Heart (tissue), 3 donors: ENCODE measurements around the genes PAGR1, SEZ6L2, INO80E and DCTPP1.

- RAMPAGE, long total RNA, 2 experiments, result no peak in any of the 2 experiments
These were observed 1.1 kb upstream of the C16orf54 start for GRCh38 chr16:29746886-29747379.

DNA sequence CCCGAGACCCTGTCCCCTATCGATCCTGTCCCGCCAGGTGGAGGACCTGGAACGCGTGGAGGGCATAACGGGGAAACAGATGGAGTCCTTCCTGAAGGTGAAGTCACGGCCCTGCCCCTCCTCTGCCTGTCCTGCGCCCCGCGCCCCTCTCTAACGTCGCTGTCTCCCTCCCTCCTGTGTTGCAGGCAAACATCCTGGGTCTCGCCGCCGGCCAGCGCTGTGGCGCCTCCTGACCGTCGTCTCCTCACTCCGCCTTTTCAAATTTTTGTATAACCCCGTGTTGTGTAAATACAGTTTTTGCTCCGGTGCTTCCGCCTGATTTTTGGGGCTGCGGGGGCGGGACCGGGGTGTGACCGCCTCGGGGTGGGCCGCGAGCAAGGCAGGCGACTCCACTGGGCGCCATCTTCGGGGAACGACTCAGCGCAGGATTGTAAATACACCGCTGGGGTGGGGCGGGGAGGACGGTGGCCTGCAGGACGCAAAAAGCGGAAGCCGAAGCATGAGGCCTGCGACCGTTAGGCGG lies 1.2 kb upstream of the MAZ start:
- RAMPAGE, long total RNA, 2 experiments, result start-site peak on the minus strand in 1 of 2 experiments, centred at position 416 of the sequence, 24 reads per replicate

GRCh38 chr16:29815797-29816221 lies at the start of gene PAGR1:
Gene PAGR1, plus strand, starts transcription at chr16:29816152.
- RAMPAGE, long total RNA, 2 experiments, result start-site peak on the plus strand in 2 of 2 experiments, at chr16:29816123-29816187 at its widest, 19 to 74 reads per replicate

DNA sequence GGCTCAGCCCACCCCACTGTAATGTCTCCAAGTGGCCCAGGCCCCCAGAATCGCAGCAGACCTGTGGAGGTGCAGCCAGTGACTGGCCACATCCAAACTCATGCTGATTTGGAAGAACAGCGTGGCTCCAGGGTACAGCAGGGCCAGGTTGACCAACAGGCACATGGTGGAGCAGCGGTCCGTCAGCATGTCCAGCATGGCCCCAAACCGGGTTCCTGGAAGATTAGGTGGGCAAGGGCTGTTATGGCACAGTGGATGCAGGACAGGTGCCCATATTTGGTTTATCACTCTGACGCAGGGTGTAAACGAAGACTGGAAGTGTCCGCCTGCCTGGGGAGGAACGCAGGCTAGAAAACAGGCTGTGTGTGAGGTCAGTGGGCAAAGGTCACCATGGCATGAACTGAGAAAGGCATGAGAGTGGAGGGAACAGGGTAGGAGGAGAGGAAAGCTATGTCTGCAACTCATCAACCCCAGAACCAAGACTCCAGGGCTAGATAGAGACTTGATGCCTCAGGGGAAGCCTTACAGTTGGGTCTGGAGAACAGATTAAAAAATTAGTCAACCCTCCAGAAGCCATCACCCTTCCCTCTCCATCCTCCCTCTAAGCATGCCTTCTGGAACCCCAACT lies 1.9 kb downstream of the CDIPT start:
- RAMPAGE, long total RNA, 2 experiments, result no peak in any of the 2 experiments

DNA sequence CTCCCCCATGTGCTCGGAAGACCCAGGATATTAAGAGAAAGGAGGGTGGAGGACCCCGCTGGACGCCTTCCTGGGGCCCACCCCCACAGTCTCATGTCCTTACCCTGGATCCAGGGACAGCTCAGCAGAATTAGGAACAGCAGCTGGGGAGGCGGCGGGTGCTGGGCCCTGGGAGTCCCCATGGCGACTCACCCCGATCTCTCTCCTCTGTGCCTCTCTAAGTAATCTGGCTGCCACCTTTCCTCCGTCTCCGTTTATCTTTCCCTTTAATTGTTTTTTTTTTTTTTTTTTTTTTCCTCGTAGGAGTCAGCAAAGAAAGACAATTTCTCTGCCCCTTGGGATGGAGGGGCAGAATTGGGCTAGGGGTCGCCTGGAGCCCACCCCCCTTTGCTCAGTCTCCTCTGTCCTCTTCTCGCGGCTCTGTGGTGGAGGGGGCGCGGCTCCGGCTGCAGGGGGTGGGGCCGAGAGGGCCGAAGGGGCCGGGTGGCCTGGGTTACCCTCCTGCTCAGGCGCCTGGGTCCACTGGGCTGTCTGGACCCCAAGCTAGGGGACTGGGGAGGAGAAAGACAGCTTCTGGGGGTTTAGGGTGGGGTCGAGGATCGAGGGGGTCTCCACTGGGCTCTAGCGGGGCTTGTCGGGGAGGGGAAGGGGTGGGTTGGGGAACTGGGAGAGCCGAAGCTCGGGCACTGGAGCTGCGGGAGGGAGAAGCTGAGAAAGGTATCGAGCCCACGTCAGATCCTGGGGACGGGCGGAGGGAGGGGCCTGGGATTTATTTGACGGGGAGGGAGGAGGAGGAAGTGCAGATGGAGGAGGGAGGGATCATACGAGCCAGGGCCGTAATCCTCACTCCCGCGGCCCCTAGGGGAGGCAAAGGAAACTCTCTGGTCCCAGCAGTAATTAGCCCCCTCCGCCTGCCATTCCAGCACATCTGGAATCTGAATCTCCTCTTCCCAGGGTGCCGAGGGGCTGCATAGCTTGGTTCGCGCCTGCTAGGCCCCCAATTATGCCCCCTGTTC lies at the start of gene SEZ6L2:
SEZ6L2 (minus strand) TSS at position 713 of the 1,016 bp plus-strand sequence.
- RAMPAGE, long total RNA, 2 experiments, result start-site peak on the minus strand in 1 of 2 experiments, centred at position 421 of the sequence, 7 to 12 reads per replicate

DNA sequence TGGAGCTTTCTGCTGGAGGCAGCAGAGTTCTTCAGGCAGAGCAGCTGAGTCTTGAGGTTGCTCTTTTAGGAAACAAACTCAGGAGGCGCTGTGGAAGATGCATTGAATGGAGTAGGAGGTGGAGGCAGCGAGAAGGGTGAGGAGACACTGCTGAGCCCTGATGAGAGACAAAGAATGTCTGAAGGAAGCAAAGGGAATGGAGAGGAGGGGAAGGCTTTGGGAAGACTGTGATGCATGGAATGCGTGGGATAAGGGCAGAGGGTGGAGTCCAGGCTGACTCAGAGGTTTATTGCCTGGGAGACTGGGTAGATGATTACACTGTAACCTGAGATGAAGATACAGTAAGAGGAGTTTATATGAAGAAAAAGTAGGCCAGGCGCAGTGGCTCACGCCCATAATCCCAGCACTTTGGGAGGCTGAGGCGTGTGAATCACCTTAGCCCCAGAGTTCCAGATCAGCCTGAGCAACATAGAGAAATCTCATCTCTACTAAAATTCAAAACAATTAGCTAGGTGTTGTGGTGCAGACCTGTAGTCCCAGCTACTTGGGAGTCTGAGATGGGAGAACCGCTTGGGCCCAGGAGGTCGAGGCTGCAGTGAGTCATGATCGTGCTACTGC lies 17.9 kb upstream of the TMEM219 start:
- RAMPAGE, long total RNA, 2 experiments, result no peak in any of the 2 experiments

GRCh38 chr16:29962560-29963088 lies 745 bp downstream of the TMEM219 start:
- RAMPAGE, long total RNA, 2 experiments, result no peak in any of the 2 experiments

- RAMPAGE, long total RNA, 2 experiments, result start-site peak on the plus strand in 2 of 2 experiments, at chr16:29996204-29996296 at its widest, 351 to 498 reads per replicate; start-site peak on the minus strand in 2 of 2 experiments, at chr16:29995612-29996091 at its widest, 46 to 258 reads per replicate
These were observed at the start of gene INO80E for GRCh38 chr16:29995537-29996438. Gene INO80E, plus strand, starts transcription at chr16:29996241.

GRCh38 chr16:29999233-29999575 lies 3.2 kb downstream of the INO80E start:
- RAMPAGE, long total RNA, 2 experiments, result no peak in any of the 2 experiments

DNA sequence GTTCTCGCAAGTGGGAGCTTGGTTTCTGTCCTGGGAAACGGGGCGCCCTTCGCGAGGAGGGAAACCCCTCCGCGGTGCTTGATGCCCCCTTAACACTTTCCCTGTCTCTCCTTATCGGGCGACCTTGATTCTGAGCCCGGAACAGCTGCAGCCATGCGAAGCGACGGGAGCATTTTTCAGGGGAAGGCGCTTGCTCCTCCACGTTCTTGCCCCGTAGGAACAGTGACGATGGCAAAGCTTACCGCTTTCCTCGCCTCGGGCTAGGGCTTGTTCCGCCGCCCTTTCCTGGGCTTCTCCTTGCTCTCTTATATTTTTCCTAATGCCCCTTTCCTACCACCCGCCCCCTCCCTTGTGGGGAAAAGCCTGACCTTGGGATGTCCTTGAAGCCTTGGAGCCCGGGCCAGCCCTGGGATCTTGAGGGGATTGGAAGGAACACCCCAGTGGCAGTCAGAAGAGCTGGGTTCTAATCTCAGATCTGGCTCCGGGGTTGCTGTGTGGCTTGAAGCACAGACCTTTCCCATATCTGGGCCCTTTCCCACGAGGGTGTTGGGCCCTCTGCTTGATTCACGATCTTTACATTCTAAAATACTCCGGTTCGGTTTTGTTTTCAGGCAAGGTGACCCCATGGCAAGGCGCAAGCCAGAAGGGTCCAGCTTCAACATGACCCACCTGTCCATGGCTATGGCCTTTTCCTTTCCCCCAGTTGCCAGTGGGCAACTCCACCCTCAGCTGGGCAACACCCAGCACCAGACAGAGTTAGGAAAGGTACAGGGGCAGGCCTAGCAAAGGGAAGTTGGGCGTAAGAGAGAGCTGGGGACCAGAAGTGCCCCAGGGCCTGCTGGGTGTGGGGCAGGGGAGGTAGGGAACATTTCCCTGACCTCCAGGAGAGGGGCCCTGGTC lies 964 bp downstream of the ALDOA start:
- RAMPAGE, long total RNA, 2 experiments, result no peak in any of the 2 experiments

GRCh38 chr16:30185479-30186460 lies 2.4 kb downstream of the CORO1A start:
- RAMPAGE, long total RNA, 2 experiments, result no peak in any of the 2 experiments

DNA sequence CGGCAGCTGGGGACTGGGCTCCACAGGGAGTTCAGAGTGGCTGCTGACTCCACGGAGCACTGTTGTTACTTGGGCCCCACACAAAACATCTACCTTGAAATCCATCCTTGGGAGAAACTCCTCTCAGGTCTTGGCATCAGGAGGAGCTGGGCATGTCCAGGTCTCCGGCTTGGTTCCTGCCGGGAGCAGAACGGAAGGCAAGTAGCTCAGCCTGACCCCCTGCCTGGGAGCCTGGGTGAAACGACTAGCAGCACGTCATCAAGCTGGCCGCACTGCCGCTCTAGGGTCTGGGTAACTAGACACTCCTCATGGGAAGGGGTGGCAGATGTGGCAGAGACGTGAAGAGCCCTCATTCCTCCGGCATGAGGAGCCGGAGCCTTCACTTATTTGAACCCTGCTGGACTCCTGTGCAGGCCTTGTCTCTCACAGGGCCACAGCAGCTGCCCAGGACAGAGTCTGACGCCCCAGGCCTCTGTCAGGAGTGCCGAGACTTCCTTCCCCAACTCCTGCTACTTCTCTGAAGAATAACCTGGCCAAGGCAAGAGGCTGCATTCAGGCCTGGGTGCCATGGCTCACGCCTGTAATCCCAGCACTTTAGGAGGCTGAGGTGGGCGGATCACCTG lies 7.5 kb downstream of the CD2BP2 start:
- RAMPAGE, long total RNA, 2 experiments, result no peak in any of the 2 experiments

- RAMPAGE, long total RNA, 2 experiments, result no peak in any of the 2 experiments
These were observed 287 bp downstream of the TBC1D10B start for GRCh38 chr16:30370063-30370350.

DNA sequence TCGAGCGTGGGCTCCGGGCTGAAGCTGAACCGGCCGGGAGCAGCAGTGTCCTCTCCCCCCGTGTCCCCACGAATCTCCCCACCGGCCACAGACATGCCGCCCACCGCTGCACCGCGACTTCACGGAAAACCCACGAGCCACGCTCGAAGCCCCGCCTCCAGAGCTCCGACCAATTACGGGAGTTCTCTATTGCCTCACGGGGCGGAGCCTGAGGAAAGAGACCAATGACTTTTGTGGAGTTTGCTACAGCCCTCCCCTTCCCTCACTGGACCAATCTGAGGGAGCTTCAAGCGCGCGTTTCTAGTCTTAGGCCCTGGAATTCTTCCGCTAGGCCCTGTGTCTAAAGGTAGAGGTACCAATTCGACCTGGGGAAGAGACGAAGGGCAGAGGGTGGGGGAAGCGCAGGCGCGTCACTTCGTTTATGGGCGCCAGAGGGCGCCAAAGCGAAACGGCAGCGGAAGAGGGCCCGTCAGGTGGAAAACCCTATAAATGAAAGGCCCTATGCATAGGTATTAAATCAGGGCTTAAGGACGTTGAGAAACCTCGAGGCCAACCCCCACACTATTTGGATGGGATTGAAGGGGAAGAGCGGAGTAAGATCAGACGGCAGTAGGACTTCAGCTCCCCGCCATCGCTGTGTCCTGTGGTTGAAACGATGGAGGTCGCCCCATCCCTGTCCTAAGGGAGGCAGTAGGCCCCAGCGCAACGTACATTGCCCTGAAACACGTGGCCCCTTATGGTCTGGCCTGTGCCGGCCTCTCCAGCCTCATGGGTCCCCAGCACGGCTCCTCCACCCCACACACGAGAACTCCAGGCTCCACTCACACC lies at the start of gene DCTPP1:
DCTPP1 (minus strand) TSS at position 145 of the 828 bp plus-strand sequence.
- RAMPAGE, long total RNA, 2 experiments, result start-site peak on the minus strand in 2 of 2 experiments, centred at positions 117 to 126 of the sequence, 69 to 118 reads per replicate

- RAMPAGE, long total RNA, 2 experiments, result no peak in any of the 2 experiments
These were observed 4.6 kb downstream of the ZNF768 start for GRCh38 chr16:30521669-30522287.

DNA sequence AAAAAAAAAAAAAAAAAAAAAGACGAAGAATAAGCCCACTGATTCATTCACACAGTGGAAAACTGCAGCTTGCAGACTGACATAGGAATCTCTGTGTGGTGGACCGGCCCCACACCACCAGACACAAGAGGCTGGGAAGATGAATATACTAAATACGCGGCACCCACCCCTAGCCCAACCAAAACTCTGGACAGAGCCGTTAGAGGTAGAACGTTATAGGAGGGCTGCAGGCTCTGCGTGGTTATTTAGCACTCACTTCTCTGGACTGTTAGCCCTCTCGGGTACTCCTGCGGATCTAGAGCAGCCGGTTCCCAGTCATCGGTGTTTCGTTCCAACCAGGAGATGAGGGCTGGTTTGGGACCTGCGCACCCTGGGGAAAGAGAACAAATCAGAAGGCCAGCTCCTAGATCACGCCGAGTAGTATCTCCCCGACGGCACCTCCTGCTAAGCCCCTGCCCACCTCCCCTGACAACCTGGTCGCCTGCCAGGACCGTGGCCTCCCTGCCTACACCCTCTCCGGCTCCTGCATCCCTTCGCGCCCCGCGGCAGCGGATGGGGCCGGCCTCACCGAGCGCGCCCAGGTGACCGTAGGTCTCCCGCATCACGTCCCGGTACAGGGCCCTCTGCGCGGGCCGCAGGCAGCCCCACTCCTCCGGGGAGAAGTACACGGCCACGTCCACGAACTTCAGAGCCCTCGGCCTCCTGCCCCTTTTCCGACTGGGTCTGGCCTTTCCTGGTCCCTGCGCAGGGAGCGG lies 743 bp downstream of the ZNF689 start:
- RAMPAGE, long total RNA, 2 experiments, result no peak in any of the 2 experiments

- RAMPAGE, long total RNA, 2 experiments, result no peak in any of the 2 experiments
These were observed 1.1 kb upstream of the PRR14 start for GRCh38 chr16:30649599-30650073.

DNA sequence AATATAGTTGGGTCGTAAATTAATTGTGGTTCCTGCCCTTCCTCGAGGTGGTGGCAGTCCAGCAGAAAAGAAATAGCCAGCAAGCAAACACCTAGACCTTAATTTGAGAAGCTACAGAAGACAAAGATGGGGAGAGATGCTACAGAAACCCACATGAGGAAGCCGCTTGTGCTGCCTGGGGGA lies 2.3 kb downstream of the FBRS start:
- RAMPAGE, long total RNA, 2 experiments, result no peak in any of the 2 experiments

DNA sequence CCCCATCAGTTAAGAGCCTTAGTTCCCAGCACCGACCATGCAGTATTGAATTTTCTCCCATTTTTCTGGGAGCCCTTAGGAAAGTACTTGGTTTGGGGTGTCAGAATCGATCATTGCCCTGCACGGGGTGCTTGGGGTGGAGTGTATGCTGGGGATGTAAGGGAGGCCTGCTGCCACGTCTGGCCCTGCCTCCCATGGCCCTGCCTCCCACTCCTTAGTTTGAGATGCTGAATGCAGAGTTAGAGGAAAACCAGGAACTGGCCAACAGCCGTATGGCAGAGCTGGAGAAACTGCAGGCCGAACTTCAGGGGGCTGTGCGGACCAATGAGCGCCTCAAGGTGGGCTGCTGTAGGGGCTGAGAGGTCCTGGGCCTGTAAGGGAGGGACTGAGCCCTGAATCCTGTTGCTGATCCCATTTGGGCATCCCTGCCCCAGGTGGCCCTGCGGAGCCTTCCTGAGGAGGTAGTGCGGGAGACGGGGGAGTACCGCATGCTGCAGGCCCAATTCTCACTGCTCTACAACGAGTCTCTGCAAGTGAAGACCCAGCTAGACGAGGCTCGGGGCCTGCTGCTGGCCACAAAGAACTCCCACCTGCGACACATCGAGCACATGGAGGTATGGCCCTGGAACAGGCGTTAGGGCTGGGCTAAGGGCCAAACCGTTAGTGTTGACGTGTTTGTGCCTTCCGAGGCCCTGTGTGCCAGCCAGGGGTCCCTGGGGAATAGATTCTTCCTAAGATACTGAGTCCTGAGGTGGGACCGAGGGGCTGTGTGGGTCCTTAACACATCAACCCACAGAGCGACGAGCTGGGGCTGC lies 4.0 kb downstream of the RNF40 start:
- RAMPAGE, long total RNA, 2 experiments, result no peak in any of the 2 experiments

- RAMPAGE, long total RNA, 2 experiments, result no peak in any of the 2 experiments
These were observed 11.9 kb downstream of the RNF40 start for GRCh38 chr16:30773918-30774620.